H4 (cell line): ENCODE measurements around a stretch of chr9.

DNA sequence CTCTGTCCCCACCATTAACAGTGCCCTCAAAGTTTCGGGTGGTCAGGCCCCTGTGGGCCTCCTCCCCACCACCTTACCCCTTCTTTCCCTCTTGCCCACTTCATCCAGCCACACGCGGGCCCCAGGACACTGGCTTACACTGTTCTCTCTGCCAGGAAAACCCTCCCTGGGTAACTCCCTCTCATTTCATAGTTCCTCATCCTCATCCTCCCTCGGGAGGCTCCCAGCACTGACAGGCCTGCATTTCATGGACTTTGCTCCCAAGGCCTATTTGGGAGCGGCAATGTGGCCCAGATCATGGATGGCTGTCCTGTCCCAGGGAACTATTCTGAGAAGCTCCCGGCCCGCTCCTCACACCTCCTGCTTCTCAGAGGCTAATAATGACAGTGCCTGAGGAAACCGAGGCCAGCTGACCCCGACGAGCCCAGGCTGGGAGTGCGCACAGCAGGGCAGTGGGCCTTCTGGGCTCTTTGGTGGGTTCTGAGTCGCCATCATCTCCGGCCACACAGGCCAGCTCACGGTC is 2.3 kb upstream of the DOLPP1 start:
- RAMPAGE, long total RNA: no peak

DNA sequence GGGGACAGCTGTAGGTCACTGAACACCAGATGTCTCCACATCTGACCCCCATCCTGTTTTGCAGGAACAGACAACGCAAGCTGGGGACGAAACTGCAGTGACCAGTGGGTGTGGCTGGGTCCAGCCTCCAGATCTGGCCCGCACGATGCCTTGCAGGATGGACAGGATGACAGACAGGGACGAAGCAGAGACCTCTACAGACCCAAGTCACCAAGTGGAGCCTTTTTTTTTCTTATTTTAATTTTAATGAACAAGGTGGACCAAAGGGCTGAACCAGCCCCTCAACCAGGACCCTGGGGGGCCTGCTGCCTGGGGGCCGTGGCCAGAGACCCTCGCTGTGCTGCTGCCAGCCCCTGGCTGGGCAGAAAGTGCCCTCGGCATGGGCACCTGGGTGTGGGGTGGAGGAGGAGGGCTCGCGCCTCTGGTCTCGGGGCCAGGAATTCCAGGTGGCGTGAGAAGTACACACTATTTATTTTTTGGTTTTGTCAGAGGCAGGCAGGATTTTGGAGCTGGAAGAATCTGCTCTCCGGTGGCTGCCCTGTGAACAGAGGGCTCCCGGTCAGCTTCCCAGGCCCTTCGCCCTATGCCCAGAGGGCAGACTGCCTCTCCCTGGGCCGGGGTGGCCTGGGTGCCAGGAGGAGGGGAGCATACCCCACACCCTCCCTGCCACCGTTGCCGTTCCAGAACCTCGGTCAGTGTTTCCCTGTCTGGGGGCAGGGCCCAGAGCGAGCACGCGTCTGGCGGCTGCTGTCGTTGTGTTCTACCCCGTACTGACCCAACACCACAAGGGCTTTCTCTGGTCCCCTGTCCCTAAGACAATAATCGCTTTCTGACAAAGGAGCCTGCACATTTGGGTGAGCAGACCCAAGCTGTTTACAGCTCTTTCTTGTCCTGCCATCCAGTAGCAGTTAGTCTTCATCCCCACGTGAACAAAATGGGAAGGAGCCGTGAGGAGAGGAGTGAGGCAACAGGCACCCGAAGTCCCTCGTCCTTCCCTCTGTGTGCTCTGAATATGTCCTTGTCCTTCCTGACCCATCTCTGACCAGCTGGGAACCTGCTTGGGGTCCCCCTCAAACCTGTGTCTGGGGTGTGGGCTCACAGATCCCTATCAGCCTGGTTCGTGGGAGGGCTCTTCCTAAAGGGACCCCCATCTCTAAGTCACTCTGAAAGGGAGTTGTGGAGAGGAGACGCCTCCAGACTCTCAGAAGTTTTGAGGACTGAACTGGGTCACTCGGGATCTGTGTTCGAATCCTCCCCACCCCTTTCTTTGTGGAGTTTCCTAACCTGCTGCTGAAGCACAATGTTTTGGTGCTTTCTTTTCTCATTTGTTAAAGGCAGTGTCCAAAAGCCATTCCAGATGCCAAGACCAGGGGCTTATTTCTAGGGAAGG is 8.5 kb downstream of the DOLPP1 start:
- RAMPAGE, long total RNA: no peak

GRCh38 chr9:129109862-129110255 is 734 bp downstream of the CRAT start:
- RAMPAGE, long total RNA: no peak

DNA sequence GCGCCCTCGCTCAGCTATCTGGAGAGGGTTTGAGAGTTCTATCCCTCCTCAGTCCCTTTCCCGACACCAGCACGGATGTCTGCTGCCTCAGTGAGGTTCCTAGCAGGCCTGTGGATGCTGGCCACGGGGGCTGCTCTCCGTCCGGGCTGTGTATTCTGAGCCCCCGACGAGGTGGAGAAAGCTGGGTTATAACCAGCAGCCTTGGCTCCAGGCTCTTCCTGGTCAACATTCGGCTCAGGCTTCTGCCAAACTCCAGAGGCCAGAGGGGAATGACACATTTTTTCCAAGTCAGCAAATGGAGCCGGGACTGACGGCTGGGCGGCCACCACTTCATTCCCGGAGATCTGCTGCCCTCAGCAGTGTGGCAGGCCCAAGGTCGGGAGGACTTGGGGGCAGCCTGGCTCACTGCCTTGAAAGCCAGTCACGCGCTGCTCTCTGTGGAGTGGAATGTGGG is 27.4 kb downstream of the PTPA start:
- RAMPAGE, long total RNA: no peak

- RAMPAGE, long total RNA: no peak
Observed at GRCh38 chr9:129139749-129140478, 28.7 kb downstream of the PTPA start.

DNA sequence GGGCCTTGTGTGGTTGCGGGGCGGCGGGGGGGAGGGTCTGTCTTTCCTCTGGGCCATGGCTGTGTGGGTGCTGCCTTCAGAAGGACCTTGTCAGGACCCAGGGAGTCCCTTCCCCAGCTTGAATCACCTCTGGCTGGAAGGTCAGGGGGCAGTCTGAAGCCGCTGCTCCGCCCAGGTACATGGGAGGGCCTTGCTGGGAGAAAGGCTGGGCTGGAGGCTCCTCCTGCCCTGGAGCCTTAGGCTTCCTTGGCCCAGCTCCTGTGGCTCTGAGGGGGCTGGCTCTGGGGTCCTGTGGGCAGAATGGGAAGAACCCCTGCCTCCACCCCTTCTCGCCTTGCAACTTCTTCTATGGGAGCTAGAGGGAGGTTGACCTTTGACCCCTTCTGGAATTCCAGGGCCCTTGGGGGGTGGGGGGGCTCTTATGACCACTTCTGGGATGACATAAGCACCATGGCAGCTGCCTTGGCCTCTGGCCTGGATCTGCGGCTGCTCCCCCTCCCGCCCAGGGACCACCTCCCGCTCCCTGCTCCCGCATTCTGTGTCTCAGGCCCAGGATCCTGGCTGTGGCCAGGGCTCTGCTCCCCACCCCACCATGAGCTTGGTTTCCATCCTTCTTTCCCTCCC is 32.2 kb downstream of the IER5L start:
- RAMPAGE, long total RNA: no peak

DNA sequence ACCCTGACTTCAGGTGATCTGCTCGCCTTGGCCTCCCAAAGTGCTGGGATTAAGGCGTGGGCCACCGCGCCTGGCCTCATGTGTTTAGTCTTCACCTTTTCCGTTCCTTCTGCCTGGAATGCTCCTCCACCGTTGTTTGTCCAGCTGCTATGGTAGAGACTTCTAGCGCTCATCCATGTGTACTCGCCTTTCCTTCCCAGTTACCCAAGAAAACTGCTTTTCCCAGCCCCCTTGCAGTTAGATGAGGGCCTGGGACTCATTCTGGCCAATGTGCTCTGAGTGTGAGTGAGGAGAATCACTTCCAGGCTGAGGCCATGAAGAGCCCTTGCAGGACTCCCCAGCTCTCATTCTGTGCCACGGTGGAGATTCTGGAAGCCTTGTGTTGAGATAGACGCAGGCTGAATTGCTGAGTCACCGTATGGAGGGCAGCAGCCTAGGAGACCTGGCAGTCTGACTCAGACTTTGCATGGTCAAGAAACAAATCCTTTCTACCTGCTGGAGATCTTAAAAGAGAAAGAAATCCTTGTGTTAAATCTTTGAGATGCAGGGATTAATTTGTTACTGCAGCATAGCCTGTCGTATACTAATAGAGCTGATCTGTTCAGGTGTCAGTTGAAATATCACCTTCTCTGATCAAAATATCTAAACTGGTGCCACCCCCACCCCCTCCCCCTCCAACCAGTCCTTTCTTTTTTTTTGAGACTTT is 10.1 kb downstream of the IER5L start:
- RAMPAGE, long total RNA: no peak

GRCh38 chr9:129193533-129194163 is 15.6 kb upstream of the IER5L start:
- RAMPAGE, long total RNA: no peak

GRCh38 chr9:129206879-129207390 is 28.9 kb upstream of the IER5L start:
- RAMPAGE, long total RNA: no peak

- RAMPAGE, long total RNA: no peak
Observed at GRCh38 chr9:129235701-129236524, 57.9 kb upstream of the IER5L start.

DNA sequence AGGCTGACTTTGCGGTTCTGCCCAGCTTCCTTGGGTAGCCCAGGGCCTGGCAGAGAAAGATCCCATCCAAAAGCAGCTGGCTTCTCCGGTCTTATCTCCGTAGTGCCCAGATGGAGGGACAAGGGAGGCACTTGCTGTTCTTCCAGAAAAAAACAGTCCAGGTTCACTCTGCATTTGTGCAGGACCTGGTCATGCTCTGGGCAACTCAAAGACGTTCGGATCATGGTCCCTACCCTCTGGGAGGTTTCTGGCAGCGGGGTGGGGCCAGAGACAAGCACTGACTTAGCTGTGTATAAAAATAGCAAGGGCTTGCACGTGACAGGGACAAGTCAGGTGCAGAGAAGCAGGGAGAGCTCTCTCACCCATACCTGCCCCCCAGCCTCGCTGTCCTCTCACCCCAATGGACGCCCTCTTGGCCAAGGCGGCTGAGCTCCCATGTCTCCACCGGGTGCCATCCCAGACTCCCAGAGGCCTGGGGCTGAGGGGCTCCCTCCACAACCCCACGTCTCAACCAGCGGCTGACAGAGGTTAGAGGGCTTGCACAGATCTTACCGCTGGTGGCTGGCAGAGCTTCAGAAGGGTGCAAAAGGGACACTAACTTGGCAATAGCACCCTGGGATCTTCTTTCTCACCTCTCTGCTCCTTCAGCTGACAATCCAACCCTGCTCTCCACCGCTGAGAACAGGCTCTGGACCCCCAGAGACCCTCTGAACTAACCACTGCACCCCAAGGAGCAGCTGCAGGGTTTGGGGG is 212.0 kb downstream of the C9orf50 start:
- RAMPAGE, long total RNA: no peak

DNA sequence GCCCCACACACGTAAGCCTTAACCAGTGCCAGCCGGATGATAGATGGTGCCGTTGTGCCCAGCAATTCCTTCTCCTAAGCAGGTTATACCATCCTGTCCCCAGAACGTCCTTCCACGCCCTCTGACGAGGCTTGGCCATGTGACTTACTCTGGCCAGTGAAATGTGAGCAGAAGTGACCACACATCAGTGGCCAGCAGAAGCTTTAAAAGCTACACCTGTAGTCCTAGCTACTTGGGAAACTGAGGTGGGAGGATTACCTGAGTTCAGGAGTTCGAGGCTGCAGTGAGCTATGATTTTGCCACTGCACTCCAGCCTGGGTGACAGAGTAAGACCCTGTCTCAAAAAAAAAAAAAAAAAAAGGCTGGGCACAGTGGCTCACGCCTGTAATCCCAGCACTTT is 178.9 kb downstream of the C9orf50 start:
- RAMPAGE, long total RNA: no peak

- RAMPAGE, long total RNA: no peak
Observed at GRCh38 chr9:129480019-129480630, 140.8 kb downstream of the C9orf50 start.

- RAMPAGE, long total RNA: no peak
Observed at GRCh38 chr9:129500585-129501699, 120.0 kb downstream of the C9orf50 start.

DNA sequence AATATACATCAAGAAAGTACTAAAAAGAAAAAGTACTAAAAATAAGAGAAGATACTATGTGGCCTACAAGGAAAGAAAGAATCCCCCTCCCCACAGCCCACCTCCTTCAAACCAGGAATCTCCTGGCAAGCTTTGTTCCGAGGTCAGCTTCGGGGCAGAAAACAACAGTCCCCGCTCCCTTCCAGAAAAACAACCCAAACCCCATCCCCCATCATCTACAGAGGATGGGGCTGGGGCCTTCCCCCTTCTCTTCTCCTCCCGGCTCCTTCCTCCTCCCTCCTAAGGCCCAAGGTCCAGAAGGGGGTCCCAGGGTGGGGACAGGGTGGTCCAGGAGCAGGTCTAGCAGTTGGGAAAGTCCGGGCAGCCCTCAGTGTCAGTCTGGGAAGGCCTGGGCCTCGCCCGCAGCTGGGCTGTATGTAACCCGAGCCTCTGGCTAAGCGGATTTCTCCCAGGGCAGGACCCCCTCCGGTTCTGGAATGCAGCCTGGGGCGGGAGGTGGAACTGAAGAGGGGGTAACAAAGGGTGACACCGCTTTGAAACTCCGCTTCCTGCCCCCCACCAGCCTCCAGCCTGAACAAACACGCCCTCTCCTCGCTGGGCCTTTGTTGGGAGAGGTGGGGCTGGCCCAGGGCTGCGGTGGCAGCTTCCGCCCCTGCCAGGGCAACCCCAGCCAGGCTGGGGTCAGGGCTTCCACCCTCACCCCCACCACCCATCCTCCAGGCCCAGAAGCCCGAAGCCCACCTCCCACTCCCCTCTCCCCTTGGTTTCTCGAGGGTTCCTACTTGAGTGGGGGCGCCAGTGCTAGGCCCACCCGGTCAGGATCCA is 63.6 kb downstream of the C9orf50 start:
- RAMPAGE, long total RNA: no peak

- RAMPAGE, long total RNA: no peak
Observed at GRCh38 chr9:129612342-129612653, 8.6 kb downstream of the C9orf50 start.

GRCh38 chr9:129638453-129639209 is 3.3 kb downstream of the ASB6 start:
- RAMPAGE, long total RNA: no peak

- RAMPAGE, long total RNA: no peak
Observed at GRCh38 chr9:129714452-129714953, 38.3 kb downstream of the PTGES start.

- RAMPAGE, long total RNA: no peak
Observed at GRCh38 chr9:129725918-129726121, 27.0 kb downstream of the PTGES start.

DNA sequence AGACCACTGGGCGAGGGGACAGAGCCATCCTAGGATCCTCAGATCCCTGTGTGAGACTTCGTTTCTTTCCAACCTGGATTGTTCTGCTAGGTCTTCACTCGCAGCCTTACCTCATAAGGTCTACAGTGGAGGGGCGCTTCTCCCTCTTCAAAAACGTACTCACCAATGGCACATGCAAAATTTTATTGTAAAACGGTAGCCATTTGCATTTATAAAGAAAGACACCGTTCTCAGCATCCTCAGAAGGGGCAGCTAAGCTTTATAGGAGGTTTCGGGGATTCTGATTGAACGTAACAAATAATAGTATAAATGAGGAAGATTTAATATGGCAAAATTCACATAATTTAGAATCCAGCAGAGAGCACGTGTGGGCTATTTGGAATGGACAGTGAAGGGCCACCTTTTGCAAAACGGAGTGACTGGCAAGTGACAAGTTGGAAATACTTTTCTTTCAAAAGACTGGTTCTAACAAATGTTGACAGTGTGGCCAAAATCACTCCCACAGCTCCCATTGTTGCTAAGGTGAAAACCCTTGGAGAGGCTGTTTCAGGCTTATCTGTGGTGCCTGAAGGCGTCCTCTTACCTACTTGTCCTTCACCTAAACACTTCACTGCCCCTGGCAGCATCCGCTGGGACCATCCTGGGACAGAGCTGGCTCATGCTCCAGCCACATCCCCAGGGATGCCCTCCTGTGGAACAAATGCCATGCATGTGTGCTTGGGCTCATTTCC is 10.0 kb downstream of the TOR1B start:
- RAMPAGE, long total RNA: no peak